Body of pancreas (tissue), 2 donors: Measurements from ENCODE around the gene CYLD.

GRCh38 chr16:49986288-49987058 is 38.6 kb upstream of the CNEP1R1 start:
- PRO-cap, result no peak
- RAMPAGE, long total RNA, 2 experiments, result no peak in any of the 2 experiments

- PRO-cap, result no peak
- RAMPAGE, long total RNA, 2 experiments, result no peak in any of the 2 experiments
Measured at GRCh38 chr16:50093524-50094444, 28.0 kb downstream of the HEATR3 start.

DNA sequence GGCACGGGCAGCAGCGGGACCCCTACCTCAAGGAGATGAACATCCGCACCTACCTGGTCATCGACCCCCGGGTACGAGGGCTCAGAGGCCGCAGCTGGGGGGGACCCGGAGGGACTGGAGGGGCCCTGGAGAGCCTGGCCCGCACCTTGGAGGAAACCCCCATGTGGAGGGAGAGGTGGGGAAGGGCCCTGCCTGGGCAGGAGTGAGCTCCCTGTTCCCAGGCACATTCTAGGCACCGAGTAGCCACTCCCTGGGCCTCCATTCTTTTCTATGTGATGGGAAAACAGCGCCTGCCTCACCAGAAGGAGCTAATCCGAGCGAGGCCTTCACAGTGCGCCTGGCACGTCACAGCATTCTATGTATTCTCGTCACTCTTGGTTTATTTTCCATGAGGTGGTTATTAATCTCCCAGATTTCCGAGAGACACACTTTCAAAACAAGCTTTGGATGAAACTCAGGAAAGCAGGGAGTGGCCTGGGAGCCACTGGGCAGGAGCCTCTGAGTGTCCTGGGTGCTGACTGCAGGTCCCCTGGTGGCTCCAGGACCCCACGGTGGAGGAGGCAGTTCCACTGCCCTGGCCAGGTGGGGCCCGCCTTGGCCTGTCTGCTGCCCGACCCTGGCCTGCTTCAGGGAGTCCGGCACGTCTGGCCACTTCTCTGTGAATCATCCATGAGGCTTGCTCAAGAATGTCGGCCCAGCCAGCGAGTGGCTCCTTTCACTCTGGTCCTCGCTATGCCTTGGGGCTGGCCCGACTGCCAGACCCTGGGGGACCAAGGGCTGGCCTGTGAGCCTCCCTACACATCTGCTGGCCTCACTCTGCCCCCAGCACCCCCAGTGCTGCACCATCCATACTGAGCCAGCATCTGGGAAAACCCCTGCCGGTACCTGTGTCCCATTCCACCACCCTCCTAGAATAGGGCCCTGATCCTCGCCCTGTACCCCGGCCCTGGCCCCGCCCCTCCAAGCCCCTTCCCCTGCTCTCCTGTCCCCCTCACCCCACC is 35.1 kb downstream of the ADCY7 start:
- PRO-cap, result no peak
- RAMPAGE, long total RNA, 2 experiments, result no peak in any of the 2 experiments

DNA sequence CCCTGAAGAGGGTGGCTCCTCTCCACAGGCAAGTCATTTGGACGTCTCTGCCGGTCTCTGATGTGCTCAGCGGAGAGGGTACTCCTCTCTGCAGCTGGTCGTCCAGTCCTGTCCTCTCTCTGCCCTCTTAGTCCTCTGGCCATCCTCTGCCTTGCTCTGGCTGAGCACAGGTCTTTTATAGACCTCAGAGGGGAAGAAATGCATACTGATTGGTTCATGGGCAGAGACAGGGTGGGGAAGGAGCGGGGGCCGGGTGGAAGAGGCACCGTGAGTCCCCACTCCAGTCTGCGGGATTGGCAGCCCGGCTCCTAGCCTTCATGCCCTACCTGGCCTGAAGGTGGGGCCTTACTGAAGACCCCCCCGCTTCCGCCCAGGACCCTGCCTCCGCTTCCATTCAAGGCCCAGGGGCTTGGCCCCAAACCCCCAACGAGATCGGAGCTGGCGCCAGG is 69.9 kb upstream of the NKD1 start:
- PRO-cap, result no peak
- RAMPAGE, long total RNA, 2 experiments, result no peak in any of the 2 experiments

GRCh38 chr16:50549888-50550650 is 1.9 kb downstream of the NKD1 start:
- PRO-cap, result no peak
- RAMPAGE, long total RNA, 2 experiments, result no peak in any of the 2 experiments

GRCh38 chr16:50613324-50614034 is 65.3 kb downstream of the NKD1 start:
- PRO-cap, result no peak
- RAMPAGE, long total RNA, 2 experiments, result no peak in any of the 2 experiments

- PRO-cap, result no peak
- RAMPAGE, long total RNA, 2 experiments, result no peak in any of the 2 experiments
Measured at GRCh38 chr16:50666564-50667084, 14.5 kb downstream of the SNX20 start.

GRCh38 chr16:50683594-50684389 is 2.7 kb upstream of the SNX20 start:
- PRO-cap, result no peak
- RAMPAGE, long total RNA, 2 experiments, result no peak in any of the 2 experiments

DNA sequence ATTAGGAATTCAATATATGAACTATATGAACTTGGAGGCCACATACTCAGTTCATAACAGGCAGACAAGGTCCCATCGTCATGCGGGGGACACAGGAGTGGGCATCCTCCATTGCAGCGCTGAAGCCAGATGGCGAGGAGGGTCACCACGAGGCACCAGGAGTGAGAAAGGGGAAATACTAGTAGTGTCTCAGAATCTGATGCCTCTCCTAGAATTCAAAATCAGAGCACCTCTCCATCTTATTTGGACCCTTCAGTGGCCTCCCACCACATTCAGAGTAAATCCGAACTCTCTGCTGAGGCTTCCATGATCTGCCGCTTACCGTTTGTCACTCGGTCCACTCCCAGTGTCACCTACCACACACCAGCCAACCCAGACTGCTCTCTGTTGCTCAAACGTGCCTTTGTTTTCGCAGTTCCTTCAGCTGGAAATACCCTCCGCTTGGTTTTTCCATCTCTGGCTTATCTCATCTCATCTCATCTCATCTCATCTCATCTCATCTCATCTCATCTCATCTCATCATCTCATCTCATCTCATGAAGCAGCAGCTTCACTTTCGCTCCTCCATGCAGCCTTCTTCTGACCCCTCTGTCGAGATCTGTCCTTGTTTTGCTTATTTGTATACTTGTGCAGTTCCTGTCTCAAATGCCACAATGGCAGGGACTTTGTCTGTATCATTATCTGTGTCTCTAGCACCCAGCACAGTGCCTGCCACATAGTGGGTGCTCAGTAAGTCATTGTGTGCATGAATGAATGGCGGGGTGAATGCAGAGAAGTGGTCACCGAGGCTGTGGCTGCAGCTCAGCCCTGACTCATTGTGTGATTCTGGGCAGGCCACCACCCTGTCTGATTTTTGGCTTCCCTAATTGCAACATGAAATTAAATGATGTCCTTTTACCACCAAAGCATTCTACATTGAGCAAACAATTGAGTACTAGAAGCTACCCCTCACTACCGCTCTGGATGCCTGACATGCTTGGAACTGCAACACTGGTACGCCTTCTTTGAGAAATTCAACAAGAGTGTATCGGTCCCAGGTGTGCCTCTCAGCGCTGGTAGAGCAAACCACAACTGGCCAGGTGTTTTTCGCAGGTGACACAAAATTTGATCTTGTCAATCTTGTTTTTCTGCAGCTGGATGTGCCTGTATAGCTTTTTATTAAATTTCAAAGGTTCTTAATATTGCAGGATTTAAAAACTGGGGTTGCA is 3.9 kb upstream of the SNX20 start:
- PRO-cap, result no peak
- RAMPAGE, long total RNA, 2 experiments, result no peak in any of the 2 experiments

GRCh38 chr16:50705887-50706703 is 12.7 kb downstream of the NOD2 start:
- PRO-cap, result no peak
- RAMPAGE, long total RNA, 2 experiments, result no peak in any of the 2 experiments

- PRO-cap, result unidirectional peak, plus-strand start at chr16:50742134
- RAMPAGE, long total RNA, 2 experiments, result start-site peak on the plus strand in 2 of 2 experiments, at chr16:50742062-50742162 at its widest, 119 to 998 reads per replicate
Measured at GRCh38 chr16:50741987-50742266, at the start of gene CYLD. TSS of gene CYLD (plus strand) at chr16:50742086.

DNA sequence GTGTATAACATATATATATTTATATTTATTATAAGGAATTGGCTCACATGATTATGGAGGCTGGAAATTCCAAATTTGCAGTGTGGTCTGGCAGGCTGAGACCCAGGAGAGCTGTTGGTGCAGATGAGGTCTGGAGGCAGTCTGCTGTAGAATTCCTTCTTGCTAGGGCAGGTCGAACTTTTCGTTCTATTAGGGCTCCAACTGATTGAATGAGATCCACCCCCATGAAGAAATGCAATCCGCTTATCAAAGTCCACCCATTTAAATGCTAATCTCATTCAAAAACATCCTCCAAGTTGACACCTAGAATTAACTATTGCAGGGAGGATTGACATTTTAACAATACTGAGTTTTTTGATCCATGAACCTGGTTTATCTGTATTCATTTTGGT is 85.0 kb downstream of the CYLD start:
- PRO-cap, result no peak
- RAMPAGE, long total RNA, 2 experiments, result no peak in any of the 2 experiments

- PRO-cap, result no peak
- RAMPAGE, long total RNA, 2 experiments, result no peak in any of the 2 experiments
Measured at GRCh38 chr16:50842605-50843061, 100.7 kb downstream of the CYLD start.

DNA sequence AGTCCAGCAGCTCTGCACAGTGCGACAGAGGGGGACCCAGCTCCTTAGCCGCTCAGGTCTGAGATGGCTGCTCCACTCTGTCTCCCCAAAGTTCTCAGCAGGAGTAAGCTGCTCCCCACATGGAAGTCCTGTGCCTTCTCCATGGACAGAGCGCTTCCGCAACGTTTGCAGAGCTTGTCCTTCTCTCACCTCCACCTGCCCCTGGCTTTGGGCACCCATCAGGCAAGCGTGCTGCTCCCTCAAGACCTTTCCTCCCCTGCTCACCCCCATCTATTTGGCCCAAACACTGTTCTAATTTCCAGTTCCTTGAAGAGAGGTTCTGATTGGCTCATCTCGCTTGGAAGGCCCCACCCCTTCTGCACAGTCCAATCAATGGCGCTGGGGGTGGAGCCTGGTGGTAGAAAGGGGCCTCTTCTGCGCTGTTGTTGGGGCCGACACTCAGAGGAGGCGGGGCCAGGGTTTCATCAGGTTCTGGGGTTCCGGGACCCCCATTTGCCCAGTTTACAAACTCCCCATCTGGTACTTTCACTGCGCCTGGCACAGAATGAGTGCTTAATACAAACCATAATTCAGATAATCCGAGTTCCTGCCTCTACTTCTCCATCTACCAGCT is 137.2 kb downstream of the CYLD start:
- PRO-cap, result no peak
- RAMPAGE, long total RNA, 2 experiments, result no peak in any of the 2 experiments

- PRO-cap, result no peak
- RAMPAGE, long total RNA, 2 experiments, result no peak in any of the 2 experiments
Measured at GRCh38 chr16:50879865-50880783, 138.2 kb downstream of the CYLD start.

DNA sequence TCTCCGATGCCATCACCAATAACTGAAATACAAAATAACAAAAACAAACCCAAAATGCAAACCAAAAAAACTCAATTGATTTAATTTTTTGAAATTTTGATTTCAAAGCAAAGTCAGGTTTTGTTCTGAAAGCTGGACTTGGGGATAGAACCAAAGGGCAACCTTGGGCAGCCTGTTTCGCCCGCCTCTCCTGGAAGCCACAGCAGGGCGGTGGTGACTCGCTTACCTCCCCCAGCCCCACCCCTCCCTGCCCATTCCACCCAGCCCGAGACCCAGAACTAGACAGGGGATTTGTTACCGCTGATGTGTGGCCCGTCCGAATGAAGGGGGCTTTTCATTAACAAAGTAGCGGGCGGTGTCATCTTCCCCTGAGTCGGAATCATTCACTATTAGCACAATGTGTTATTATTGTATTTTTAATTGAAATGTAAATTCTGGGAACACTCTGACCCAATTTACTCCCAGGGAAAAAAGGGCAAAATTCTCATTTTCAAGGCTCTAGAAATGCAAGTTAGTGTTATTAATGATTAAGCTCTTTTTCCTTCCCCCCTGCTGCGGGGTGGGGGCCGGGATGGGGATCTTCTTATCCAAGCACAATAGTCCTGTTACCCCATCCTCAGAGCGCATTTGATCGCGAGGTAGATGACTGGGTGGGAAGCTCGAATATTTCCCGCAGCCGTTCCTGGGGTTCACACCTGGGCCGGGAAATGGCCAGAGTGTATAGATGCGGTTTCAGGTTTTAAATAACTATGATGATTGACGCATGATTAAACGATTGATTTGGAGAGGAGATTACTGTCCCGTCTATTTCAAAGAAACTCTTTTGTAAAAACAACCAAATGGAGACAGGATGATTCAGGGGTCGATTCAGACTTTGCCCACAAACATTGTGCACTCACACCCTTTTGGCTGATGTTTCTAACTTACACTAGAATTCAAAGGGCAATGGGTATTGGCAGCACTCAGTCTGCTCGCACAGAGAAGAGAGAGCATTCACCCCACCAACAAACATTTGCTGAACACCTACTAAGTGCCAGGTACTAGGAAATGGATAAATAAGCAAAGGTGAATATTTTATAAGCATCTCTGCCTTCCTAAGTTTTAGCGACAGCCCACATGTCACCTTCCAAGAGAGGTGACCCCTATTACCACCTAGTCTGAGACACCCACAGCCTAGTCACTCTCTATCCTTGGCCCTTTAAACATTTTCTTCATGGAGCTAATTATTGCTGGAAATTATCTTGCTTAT is 55.2 kb downstream of the SALL1 start:
- PRO-cap, result no peak
- RAMPAGE, long total RNA, 2 experiments, result no peak in any of the 2 experiments

DNA sequence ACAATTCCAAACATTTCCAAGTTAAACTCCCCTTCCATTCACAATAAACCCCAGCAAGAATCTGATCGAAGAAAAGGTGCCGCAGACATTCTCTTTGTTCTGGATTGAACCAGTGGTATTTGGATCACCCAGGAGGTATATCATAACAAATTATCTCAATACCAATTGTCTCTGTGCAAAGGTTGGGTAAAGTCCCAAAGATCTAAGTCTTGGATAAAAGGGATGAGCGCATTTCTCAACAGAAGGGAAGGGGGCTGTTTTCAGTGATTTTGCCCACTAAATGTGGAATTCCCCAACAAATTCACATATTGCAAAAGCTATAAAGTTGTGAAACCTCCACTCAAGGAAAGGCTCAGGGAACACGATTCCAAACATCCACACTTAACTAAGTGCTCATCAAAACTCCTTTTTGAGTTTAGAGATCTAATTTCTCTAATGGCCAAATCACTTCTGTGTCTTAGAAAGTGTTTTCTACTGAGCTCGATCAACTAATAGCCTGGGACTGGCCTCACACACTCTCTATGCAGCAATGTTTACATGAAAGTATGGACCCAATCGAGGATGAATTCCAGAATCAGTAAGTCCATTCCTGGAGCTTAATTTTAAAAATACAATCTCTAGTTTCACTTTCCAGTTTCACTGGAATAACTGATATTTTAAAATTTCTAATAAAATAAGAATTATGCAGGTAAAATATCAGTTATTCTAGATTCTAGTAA is 30.9 kb downstream of the SALL1 start:
- PRO-cap, result no peak
- RAMPAGE, long total RNA, 2 experiments, result no peak in any of the 2 experiments

GRCh38 chr16:51156827-51157283 is 5.8 kb upstream of the SALL1 start:
- PRO-cap, result no peak
- RAMPAGE, long total RNA, 2 experiments, result no peak in any of the 2 experiments

DNA sequence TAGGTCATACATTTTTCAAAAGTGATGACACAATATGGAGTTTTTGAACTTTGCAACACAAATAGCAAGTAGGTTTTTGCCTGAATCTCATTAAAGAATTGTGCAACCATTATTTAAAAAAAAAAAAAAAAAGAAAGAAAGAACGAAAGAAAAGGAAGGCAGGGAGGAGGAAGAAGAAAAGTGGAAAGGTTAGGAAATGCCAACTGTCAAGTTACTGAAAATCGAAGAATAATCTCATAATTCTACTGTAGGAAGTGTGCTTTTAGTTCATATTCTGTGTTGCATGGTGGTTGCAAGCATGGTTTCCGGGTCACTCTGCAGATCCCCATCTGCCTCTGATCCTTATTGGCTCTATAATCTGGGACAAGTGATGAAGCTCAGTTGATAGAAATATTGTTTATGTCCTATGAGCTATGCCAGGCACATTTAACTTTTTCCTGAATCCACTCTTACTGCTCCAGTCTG is 252.0 kb upstream of the SALL1 start:
- PRO-cap, result no peak
- RAMPAGE, long total RNA, 2 experiments, result no peak in any of the 2 experiments

- PRO-cap, result no peak
- RAMPAGE, long total RNA, 2 experiments, result no peak in any of the 2 experiments
Measured at GRCh38 chr16:52544975-52545600, 1.9 kb downstream of the TOX3 start.